ENCODE results near the gene SRGAP1.

GRCh38 chr12:62785522-62786709 is 149.0 kb downstream of the PPM1H start:
- PRO-cap, result no peak
- RAMPAGE, long total RNA, 4 experiments, result no peak in any of the 4 experiments

- PRO-cap, result no peak
- RAMPAGE, long total RNA, 4 experiments, result no peak in any of the 4 experiments
Observed at GRCh38 chr12:62850459-62851157, 84.3 kb downstream of the PPM1H start.

- PRO-cap, result no peak
- RAMPAGE, long total RNA, 4 experiments, result start-site peak on the plus strand in 4 of 4 experiments, at chr12:62965300-62965313 at its widest, 26 to 92 reads per replicate
Observed at GRCh38 chr12:62965159-62965714, 30.3 kb upstream of the PPM1H start.

- PRO-cap, result no peak
- RAMPAGE, long total RNA, 4 experiments, result start-site peak on the plus strand in 1 of 4 experiments, at chr12:63844722-63844750 at its widest, 27 reads per replicate
Observed at GRCh38 chr12:63844200-63844948, at the start of gene SRGAP1. TSS of gene SRGAP1 (plus strand) at chr12:63844700.

DNA sequence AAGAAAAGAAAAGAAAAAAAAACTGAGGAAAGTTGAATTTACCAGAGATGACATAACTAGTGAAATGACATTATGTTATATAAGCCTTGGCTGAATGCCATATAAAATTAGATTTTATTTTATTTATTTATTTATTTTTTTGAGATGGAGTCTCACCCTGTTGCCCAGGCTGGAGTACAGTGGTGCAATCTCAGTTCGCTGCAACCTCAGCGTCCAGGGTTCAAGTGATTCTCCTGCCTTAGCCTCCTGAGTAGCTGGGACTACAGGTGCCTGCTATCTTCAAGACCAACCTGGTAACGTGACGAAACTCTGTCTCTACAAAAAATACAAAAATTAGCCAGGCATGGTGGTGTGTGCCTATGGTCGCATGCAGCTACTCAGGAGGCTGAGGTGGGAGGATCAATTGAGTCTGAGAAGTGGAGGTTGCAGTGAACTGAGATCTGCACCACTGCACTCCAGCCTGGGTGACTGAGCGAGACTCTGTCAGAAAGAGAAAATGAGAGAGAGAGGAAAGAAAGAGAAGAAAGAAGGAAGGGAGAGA is 29.1 kb downstream of the SRGAP1 start:
- PRO-cap, result no peak
- RAMPAGE, long total RNA, 4 experiments, result start-site peak on the plus strand in 1 of 4 experiments, centred at position 394 of the sequence, 11 reads per replicate

DNA sequence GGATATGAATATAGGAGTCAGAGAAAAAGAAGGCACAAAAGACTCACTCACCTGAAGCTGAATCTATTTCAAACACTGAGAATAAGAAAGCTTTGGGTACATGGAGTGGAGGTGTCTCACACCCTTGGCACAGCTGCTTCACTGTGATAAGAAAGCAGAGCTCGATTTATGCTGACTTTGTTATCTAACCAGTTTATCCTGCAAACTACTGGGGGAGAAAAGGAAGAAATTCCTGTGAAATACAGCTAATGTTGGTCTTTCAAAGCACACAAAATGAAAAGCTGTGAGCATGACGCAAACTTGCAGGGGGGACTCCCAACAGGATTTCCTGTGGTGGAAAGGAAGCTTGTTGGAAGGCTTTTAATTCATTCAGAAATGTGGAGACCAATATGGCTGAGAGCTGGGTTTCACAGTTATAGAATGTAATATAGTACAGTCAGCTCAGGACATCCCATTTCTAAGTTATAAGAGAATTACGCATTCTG is 53.4 kb downstream of the SRGAP1 start:
- PRO-cap, result no peak
- RAMPAGE, long total RNA, 4 experiments, result no peak in any of the 4 experiments

- PRO-cap, result no peak
- RAMPAGE, long total RNA, 4 experiments, result no peak in any of the 4 experiments
Observed at GRCh38 chr12:63900856-63901324, 56.4 kb downstream of the SRGAP1 start.

DNA sequence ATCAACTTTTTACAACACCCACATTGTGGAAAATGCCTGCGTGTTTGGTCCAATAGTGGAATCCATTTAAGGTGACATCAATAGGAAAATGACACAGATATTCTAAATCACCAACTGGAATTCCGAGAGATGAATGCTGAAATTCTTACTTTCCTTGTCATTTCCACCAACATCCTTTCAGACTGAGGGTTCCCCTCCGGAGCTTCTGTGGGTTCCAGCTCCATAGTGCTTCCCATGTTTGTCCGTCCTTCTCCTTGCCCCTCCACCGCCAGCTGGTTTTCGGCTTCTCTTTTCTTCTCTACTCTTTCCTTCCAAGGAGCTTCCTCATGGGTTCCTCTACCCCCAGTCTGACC is 115.6 kb downstream of the SRGAP1 start:
- PRO-cap, result no peak
- RAMPAGE, long total RNA, 4 experiments, result no peak in any of the 4 experiments

GRCh38 chr12:64083277-64083713 is 138.8 kb downstream of the KICS2 start:
- PRO-cap, result no peak
- RAMPAGE, long total RNA, 4 experiments, result no peak in any of the 4 experiments

DNA sequence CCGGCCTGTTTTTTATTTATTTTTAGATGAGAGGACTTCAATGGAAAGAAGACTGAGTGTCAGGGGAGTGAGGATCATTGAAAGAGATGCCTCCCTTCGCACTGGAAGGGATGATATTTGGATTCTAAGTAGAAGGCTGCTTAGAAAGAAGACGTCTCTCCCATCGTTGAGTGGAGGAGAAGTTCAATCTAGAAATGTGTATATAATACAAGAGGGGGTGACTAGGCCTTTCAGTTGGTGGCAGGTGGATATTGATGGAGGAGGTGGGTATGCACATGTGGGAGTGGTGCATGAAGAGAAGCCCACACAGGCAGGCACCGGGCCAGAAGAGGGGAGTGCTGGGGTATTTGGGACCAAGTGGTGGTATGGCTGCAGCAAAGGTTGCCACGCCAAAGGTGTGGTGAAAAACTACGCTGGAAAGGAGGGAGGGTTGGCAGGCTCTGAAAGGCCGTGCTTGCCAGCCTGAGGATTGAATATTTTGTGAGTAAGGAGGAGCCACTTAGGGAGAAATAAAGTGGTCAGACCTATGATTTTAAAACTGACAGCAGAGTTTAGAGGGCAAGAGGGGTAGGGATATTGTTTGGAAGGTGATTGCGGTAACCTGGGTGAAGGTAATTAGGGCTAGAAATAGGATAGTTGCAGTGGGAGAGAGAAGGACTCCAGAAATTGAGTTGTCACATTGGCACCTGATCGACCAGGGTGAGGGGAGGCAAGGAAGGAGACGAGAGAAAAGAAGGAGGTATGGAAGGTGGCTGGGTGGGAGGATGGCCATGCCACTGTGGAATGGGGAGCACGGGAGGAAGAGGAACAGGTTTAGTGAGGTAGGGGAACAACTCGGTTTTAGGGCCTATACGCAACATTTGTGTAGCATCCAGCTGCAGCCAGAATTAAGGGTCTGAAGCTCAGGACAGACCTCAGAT is 21.8 kb downstream of the RASSF3 start:
- PRO-cap, result no peak
- RAMPAGE, long total RNA, 4 experiments, result no peak in any of the 4 experiments

DNA sequence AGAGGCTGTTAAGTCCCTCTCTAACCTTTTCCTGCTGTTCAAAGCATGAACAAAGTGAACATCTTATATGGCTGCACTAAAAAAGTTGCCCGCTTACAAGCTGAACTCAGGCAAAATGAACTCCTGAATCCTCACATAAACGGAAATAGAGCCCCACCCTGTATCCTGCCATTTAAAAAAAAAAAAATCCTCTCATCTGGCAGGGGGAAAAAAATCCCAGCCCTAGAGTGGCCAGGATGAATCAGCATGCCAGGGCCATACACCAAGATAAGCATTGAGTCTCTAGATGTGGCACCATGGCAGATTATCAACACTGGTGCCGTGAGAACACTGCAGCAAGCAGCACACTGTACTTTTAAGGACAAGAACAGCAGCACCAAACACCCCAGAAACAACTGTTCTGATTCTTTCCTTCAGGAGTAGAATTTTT is 65.5 kb downstream of the RASSF3 start:
- PRO-cap, result bidirectional peak, plus-strand start at position 313 of the sequence, minus-strand start at position 120 of the sequence
- RAMPAGE, long total RNA, 4 experiments, result no peak in any of the 4 experiments

GRCh38 chr12:64695784-64696611 is 63.2 kb downstream of the GNS start:
- PRO-cap, result no peak
- RAMPAGE, long total RNA, 4 experiments, result no peak in any of the 4 experiments

DNA sequence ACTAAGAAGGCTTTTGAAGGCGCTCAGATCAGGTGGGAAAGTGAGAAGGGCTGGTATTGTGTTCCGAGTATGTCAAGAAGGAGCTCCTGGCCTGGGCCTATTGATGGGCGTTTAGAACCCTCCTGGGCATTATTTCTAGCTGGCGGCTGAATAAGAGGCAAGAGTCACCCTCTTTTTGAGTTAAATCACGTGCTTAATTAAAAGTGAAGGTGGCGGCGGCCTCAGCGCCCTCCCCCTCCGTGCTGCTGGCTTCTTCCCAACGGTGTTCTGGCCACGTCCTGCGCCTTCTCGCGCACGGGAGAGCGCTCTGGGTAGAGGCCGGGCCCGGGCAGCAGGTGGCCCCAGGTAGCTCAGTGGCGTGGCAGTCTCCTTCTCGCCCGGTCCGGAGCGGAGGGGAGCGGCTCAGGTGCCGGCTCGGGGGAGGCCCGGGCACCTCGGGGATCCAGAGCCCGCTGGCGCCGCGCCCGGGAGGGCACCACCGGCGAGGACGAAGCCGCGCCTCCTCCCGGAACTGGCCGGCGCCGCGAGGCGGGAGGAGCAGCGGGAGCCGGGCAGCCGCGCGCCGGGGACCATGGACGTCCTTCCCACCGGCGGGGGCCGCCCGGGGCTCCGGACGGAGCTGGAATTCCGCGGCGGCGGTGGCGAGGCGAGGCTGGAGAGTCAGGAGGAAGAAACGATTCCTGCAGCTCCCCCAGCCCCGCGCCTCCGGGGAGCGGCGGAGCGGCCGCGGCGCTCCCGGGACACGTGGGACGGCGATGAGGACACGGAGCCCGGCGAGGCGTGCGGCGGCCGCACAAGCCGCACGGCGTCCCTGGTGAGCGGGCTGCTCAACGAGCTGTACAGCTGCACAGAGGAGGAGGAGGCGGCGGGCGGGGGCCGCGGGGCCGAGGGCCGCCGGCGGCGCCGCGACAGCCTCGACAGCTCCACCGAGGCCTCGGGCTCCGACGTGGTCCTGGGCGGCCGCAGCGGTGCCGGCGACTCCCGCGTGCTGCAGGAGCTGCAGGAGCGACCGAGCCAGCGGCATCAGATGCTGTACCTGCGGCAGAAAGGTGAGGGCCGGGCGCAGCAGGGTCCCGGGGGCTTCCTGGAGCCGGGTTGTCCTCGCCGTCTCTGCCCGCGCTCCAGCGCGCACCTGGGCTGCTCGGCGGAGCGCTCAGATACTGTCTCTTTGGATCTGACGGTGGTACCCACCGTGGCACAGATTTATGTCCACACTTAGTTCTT is 21.4 kb upstream of the GNS start:
- PRO-cap, result no peak
- RAMPAGE, long total RNA, 4 experiments, result no peak in any of the 4 experiments

- PRO-cap, result no peak
- RAMPAGE, long total RNA, 4 experiments, result no peak in any of the 4 experiments
Observed at GRCh38 chr12:65204633-65205393, 35.4 kb downstream of the LEMD3 start.

- PRO-cap, result no peak
- RAMPAGE, long total RNA, 4 experiments, result no peak in any of the 4 experiments
Observed at GRCh38 chr12:65209530-65210041, 40.2 kb downstream of the LEMD3 start.

- PRO-cap, result no peak
- RAMPAGE, long total RNA, 4 experiments, result no peak in any of the 4 experiments
Observed at GRCh38 chr12:65602576-65602993, 221.7 kb upstream of the HMGA2 start.

GRCh38 chr12:65644254-65644459 is 180.1 kb upstream of the HMGA2 start:
- PRO-cap, result no peak
- RAMPAGE, long total RNA, 4 experiments, result no peak in any of the 4 experiments

GRCh38 chr12:65740972-65741981 is 83.0 kb upstream of the HMGA2 start:
- PRO-cap, result no peak
- RAMPAGE, long total RNA, 4 experiments, result no peak in any of the 4 experiments

DNA sequence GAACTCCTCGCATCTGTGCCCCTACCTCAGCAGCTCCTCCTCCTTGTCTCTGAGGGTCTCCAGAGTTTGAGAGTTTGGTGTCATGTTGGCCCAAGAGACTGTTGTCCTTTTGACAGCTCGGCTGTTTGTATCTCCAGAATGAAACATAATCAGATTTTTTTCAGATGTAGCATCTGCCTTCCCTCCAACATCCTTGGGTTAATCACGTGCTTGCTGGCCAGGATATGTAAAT is 56.8 kb downstream of the HMGA2 start:
- PRO-cap, result no peak
- RAMPAGE, long total RNA, 4 experiments, result no peak in any of the 4 experiments

DNA sequence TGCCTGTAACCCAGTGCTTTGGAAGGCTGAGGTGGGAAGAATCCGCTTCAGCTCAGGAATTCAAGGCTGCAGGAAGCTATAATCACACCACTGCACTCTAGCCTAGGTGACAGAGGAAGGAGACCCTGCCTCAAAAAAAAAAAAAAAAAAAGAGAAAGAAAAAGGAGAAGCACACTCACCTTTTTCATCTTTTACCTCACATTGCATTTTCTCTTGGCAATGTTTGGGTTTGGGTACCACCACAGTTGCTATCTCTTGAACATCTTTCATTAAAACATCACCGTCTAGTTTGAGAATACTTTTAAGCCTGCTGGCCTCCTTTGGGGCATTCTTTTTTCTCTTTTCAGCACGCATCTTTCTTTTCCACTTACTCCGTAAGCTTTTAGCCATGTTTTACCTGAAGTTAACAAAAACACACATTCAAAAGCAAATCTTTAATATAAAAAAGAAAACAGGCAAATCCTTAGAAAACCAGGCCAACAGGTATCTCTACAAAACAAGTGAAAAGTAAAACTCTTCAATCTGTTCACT is 1.8 kb downstream of the LLPH start:
- PRO-cap, result no peak
- RAMPAGE, long total RNA, 4 experiments, result no peak in any of the 4 experiments

Data from sigmoid colon (tissue), 4 donors.